RPMI7951 (cell line): ENCODE measurements around the gene ADAT2.

DNA sequence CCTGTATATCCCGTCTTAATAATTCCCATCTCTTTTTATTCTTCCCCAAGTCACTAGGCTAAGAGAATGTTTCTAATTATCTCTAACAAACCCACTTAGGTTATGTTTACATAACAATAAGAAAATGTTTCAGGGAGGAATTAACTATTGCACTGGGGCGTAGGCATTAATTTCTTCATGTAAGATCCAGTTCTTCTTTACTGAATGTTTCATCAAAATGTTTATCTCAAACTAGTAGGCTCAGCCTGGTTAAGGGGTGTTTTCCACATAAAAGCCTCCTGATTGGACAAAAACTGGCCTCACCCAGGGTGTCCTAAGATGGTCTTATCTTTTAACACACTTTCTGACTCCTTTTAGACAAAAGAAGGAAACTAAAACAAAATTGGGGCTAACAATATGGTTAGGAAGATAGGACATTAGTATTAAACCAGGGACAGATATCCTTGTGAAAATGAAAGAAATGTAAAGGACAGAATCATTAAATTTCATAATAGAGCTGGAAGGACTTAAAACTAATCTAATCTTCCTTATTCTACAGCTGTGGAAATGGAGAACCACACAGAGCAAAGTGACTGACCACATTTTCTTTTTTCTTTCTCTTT, 71.0 kb upstream of the CITED2 start:
- RAMPAGE, long total RNA: no peak

- RAMPAGE, long total RNA: no peak
Measured at GRCh38 chr6:139473131-139473766, 98.8 kb upstream of the CITED2 start.

DNA sequence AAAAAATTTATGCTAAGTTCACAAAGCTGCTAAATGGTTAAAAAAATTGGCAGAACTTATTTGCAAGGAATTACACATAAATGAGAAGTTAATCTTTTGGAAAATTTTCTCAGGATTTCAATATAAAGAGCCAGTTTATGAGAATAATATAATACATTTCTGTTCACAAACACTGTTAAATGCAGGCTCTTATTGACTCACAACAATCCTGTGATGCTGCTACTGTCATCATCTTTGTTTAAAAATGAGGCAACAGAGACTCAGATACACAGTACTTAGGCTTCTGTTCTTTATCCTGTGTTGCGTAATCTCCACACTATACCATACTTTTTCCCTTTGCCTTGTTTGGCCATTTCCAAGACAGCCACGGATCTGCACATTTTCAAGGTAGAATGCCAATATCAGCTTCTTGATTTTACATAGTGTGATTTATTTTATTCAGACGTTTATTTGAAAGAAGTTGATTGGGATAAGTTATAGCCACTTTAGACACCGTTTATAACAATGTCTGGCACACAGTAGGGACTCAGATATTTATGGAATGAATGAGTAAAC, 699.0 kb upstream of the CITED2 start:
- RAMPAGE, long total RNA: no peak

DNA sequence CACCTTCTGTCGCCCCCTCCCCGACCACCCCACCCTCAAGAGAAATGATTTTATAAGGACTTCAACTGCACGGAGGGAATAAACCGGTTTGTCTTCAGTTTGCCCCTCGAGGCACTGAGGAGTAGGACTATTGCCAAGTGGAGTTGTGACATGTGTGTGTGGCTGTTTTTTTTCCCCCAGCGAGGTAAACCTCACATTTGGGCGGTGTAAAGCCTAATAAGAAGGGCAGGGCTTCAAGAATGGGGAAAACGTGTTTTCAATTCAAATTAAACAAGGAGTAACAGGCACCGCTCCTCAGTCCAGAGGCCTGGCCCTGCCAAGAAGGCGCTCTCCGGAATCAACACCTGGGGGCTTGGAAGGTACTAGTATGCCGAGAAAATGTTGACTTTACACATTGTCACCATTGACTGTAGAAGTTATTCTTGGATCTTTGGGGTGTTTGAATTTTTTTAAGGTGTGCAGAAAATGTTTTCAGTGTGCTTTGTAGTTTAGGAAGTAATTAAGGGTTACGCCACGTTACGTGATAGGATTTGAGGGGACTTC, 645 bp downstream of the ADGRG6 start:
- RAMPAGE, long total RNA: no peak

- RAMPAGE, long total RNA: no peak
Measured at GRCh38 chr6:142376096-142376674, 74.4 kb downstream of the ADGRG6 start.

- RAMPAGE, long total RNA: no peak
Measured at GRCh38 chr6:142801890-142802477, 143.0 kb downstream of the HIVEP2 start.

DNA sequence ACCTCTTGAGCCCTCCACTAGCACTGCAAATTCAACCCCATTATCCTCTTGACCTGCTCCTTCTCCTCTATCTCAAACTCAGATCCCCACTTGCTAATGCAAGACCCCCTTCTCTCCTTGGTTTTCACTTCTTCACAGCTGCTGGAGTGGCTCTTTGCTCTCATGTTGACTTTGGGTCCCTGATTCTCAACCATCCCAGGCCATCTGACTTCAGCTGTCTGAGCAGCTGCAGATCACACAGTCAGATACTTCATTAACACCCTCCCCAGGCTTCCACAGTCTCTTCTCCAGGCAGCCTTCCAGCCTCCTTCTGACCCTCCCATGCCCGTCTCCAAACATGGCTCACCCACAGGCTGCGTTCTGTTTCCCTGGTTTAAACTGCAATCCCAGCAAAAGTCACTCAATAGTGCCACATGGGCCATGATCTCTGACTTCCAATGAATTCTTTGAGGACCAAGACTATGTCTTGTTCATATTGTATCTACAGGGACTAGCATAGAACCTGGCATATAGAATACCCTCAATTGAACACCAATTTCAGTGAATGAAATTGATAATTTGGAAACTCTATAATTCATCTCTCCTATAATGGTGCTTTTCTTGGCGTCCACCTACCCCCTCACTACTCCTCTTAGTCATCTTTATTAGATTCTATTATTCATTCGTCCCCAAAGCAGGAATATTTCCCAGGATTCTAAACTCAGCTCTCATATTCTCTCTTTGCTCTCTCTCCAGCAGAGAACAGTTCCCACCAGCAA, 65.3 kb downstream of the HIVEP2 start:
- RAMPAGE, long total RNA: no peak

DNA sequence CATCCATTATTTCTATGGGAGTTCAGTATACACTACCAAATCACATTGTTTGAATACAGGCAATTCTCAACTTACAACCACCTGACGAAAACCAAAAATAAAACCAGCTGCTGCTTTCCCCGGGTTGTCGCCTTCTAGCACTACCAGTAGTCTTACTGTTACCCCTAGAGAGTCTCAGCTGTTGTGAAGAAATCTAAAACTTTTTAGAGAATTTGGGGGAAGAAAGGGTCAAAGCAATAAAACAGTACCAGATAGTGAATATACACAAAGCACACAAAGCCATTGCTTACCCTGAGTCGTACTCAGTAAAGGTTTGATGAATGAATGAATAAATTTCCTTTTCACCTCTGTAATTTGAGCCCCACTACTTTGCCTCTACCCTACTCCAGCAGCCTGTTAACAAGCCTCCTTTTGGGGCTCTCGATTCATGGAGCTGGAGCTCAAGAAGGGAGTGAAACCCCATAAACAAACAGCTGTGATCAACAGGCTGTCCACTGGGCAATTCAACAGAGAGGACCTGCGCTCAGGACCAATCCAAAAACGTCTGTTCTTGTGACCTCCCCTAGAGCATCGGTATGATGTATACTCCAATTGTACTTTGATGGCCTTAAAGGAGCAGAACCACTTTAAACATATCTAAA, 37.6 kb downstream of the HIVEP2 start:
- RAMPAGE, long total RNA: no peak

DNA sequence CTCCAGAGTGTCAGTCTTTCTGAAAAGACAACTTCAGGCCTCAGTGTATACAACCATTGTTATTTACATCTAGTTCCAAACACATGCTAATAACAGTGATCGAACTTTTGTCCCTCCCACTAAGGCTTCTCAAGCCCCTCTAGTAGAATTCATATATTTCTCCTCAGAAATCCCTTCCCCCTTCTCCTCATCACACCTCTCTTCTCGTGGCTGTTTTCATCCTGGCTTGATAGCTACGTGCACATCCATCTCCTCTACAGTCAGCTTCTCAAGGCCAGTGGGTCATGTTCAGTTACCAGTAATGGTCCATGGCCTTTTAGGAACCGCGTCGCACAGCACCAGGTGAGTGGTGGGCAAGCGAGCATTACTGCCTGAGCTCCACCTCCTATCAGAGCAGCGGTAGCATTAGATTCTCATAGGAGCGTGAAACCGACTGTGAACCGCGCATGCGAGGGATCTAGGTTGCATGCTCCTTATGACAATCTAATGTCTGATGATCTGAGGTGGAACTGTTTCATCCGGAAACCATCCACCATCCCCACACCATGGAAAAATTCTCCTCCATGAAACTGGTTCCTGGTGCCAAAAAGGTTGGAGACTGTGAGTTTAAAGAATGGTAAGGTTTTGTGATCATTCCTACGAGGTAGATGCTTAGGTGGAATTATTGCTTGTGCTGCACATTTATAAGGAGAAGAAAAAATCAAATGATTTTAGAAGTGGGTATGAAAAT, 32.6 kb downstream of the HIVEP2 start:
- RAMPAGE, long total RNA: no peak

GRCh38 chr6:142918102-142918723, 26.8 kb downstream of the HIVEP2 start:
- RAMPAGE, long total RNA: no peak

DNA sequence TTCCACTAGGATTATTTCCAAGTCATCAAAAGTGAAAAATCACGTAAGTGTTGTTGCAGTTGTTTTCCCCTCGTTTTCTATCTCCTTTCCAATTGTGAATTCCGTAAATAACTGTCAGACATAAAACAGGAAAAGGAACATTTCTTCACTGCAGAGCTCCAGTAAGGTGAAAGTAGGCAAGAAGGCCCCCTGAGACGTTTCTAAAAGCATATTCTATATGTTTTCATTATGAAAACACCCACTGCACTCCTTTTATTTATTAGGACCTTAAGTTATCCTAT, 17.7 kb downstream of the HIVEP2 start:
- RAMPAGE, long total RNA: no peak

DNA sequence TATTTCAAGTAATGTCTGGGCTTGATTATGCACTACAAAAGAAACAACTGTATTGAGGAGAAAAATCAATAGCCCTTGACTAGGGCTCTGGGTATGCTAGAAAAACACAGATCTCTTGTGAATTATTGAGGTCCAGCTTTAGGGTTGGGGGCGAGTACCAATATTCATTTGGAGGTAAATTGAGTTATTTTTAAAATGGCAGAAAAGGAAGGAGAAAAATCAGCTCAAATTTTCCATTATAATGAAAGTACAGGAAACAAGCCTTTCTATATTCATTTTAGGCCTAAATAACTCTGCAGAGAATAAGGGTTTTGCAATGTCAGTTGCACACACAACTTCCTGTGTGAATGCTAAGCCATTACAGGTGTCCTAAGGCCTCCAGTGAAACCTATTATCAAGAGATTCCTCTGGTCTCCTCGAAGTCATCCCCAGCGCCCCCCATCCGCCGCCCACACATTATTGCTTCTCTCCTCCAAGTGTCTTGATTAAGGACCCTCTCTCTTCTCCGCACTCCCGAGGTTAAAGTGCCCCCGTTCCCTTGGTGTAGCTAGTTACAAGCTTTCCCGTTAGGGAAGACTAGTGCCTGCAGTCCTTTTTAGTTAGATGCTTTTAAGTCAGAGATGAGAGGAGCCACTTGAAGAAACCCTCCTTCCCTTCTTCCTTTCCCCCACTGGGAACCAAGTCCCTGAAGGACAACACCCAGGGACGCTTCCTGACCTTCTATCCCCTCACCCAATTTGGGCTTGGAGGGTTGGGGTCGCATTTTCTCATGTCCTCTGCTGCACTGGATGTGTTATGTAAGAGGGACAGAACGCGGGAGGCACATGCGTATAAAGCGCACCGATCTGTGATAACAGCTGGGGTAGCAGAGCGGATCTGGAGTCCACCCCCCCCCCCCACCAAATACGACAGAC, 1.2 kb downstream of the HIVEP2 start:
- RAMPAGE, long total RNA: no peak

GRCh38 chr6:143223754-143224344, 163.2 kb downstream of the AIG1 start:
- RAMPAGE, long total RNA: no peak

DNA sequence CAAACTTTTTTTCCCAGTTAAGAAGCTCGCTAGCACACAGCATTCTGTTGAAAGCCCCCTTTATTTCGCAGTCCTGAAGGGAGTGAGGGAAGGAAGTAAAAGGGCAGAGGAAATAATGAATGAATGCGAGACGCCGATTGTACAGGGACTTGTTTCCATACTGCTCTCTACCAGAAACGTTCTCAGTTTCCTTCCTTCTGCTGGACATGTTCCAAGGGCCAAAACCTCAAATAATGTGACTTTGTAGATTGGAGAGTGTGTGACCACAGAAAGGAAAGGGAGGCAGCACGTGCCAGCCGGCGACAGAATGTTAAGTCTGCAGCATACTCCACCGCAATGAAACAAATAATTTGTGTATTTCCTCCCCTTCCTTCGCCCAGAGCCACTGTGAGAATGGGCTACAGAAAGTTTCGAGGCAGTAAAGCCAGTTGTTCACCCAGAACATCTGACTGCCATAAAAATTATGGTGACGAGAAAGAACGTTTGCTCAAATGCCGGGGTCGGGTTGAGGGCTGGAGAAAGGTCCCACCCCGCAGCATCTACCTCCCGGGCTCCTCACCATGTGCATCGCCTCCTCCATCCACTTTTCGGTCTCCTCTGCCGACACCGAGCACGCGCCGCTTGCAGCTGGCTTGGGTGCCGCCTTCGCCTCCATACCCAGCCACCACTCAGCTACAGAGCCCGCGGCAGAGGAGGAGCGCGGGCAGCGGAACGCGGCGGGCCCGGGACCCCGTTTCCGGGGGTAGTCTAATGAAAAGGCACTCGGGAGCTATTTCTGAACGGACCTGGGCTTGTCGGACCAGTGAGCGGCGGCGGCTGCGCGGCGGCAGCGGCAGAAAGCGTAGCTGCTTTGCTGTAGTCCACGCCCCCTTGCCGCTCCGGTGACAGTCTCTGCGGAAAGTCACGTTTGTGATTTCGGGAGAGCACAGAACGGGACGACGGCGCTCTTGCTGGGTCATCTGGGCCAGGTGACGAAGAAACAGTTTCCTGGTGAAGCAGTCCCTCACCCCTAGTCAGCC, at the start of gene ADAT2:
Gene ADAT2, minus strand, starts transcription at position 692 of the 1,019 bp plus-strand sequence.
- RAMPAGE, long total RNA: start-site peak on the plus strand centred at position 873 of the sequence, 8 bp wide, 54 and 106 reads in 2 replicates

GRCh38 chr6:143965940-143966580, 42.0 kb downstream of the PLAGL1 start:
- RAMPAGE, long total RNA: no peak

DNA sequence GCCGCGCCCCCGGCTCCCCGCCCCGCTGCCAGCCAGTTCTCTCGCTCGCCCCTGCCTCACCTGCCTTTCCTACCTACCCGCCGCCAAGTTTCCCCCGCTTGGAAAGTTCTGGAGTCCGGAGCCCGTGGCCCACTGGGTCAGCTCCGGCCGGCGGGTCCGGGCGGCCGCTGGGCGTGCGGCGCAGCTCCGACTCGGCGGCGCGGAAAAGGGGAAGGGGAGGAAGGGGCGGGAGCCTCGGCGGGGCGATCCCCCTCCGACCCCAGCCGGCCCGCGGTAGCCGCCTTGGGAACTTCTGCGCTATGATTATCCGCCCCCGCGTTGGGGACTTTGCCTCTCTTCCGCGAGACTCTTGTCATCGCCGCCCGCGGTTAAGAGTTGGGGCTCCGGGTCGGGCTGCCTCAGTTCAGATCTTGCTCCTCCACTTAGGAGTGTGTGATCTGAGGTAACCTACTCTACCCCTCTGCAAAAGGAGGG, 30.9 kb downstream of the SF3B5 start:
- RAMPAGE, long total RNA: no peak

- RAMPAGE, long total RNA: no peak
Measured at GRCh38 chr6:144181416-144182246, 31.3 kb downstream of the STX11 start.

DNA sequence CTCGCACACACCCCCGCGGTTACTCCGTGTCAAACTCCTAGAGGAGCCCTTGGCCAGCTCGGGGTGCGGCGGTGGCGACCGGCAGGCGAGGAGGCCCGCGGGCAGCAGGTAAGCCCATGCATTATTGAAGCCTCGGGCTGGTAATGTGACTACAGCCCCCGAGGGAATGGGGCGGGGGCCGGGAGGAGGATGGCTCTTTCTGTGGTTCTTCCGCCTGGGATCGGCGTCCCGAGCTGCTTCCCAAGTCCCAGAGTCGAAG, 508 bp downstream of the UTRN start:
- RAMPAGE, long total RNA: no peak

GRCh38 chr6:144331384-144332085, 46.4 kb downstream of the UTRN start:
- RAMPAGE, long total RNA: no peak

DNA sequence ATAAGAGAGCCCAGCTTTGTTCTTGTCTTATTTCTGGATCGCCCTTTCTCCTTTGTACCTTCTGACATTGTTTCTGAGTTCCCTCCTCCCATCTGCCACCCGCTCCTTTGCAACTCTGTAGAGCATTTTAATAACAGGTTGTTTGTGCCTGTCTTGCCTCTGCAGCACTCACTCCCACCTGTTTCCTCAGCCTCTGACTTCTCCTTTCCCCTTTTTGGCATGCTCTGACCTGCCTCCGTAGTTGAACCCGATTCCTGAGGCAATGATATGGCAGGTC, 50.1 kb downstream of the UTRN start:
- RAMPAGE, long total RNA: no peak